ENCODE data around the gene CLDN4.

DNA sequence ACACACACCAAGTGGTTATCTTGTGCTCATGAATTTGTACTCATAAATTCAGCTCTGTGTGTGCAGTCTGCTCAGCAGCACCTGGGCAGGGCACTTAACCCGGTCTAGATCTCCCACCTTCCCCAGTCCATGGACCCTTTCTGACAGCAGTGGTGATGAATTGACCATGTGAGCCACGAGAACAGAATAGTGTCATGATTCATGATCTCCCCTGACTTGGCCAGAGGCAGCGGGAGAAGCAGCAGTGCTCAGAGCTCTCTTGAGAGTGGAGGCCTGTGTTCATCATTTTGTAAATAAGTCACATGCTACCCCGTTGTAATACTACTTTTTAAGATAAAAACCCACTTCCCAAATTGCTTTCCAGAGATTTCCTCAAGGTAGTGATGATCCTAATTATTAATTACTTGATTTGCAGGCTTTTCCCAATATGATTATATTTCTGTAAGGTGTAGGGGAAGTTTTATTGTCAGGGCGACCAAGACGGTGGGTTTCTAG, 74.3 kb downstream of the GALNT17 start:
- PRO-cap, result no peak
- RAMPAGE, long total RNA, 2 experiments, result no peak in any of the 2 experiments

DNA sequence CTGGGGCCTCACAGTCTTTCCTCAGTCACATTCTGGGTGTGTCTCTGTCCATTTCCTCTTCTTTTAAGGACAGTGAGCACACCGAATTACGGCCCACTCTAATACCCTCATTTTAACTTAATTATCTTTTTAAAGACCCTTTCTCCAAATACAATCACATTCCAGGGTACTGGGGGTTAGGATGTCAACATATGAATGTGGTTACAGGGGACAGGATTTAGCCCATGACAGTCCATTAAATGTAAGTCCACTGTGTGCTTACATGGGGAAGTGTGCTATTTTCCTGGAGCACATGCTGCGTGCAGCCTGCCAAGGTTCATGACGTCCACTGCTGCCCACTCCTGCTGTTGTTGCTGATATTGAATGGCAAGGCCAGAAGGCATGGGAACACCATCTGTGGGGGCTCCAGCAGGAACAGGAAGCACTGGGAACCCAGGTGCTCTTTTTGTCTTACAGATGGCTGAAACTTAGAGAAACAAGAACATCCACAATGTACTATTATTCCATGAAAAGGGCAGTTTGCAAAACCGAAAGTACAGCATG, 365.5 kb downstream of the GALNT17 start:
- PRO-cap, result no peak
- RAMPAGE, long total RNA, 2 experiments, result no peak in any of the 2 experiments

- PRO-cap, result no peak
- RAMPAGE, long total RNA, 2 experiments, result no peak in any of the 2 experiments
Measured at GRCh38 chr7:71630391-71630865, 498.5 kb downstream of the GALNT17 start.

DNA sequence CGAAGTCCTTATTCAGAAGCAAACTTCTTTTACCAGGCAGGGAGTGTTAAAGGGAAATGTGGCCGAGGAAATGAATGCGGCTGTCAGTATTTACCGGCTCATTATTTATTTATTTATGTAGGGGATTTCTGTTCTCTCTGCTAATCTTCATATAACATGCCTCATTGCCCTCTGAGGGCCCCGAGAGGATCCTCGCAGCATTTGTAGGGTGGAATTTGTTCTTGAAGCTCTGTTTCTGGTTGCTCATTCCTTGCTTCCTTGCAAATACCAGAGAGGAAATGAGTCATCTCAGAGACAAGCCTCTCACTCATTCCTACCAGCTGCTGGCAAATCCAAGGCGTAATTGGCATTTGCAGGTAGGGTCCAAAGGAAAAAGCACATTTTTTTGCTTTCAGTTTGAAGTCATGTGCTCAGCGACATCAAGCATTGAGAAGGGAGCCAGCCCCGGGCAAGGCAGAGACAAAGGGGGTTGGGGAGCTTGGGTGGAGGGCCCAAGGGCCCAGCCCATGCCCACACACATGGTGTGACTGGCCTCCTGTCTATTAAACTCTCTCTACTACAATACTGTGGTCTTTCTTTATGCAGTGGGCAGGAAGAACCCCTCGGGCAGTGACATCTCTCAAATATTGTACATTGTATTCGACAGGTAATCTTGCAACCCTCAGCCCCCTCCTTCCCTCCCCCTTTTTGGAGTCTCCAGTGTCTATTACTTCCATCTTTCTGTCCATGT, 501.7 kb downstream of the GALNT17 start:
- PRO-cap, result no peak
- RAMPAGE, long total RNA, 2 experiments, result no peak in any of the 2 experiments

GRCh38 chr7:72335382-72336503, 76.4 kb downstream of the CALN1 start:
- PRO-cap, result no peak
- RAMPAGE, long total RNA, 2 experiments, result no peak in any of the 2 experiments

DNA sequence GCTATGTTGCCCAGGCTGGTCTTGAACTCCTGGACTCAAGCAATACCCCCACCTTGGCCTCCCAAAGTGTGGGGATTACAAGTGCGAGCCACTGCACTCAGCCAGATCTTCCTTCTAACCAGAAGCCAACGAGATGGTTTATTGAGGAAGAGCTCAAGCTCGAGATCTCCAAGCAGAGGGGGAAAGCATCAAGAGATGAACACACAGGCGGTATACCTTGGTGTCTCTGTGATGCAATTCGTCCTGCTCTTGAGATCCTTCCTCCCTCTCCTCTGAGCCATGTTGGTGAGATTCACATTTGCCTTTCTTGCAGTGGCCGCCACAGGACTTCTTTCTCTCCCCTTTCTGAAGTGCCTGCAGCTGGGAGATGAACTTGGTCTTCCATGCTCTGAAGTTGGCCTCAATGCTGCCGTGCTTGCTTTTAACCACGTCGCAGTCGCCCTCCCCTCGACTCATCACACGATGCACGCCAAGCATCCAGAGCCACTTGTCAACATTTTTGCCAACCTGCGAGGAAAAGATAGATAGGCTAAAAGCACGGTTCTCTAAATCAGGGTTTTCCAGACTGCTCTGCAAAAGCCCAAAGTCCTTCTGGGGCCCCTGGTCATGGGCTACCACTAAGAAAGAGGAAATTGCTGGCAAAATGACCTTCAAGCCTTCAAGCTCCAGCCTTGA, 21.0 kb downstream of the TYW1B start:
- PRO-cap, result no peak
- RAMPAGE, long total RNA, 2 experiments, result start-site peak on the minus strand in 1 of 2 experiments, centred at positions 339 to 499 of the sequence, 5 to 7 reads per replicate

- PRO-cap, result unidirectional peak, minus-strand start at chr7:73156695
- RAMPAGE, long total RNA, 2 experiments, result no peak in any of the 2 experiments
Measured at GRCh38 chr7:73156628-73157045, 1.4 kb upstream of the SPDYE10 start.

DNA sequence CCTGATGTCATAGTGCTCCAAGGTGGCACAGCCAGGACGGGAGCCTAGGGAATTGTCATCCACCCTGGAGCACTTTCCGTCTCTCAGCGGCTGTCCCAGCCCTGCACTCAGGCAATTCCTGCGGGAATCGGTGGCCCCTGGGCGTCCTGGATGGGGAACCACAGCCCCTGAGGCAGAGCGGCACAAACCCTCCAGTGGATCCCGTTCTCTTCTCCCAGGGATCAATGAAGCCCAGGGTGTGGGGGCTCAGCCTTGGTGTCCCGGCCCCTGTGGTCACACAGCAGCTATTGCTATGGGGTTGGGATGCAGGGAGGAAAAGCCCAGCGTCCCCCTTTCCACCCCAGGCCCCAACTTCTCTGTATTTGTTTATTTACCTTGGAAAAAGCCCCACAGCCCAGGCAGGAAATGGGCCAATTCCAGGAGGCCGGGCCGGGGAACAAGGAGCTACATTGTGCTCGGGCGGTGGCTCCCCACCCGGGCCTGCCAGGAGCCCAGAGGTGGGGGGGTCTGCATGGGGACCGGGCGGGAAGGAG, 23.3 kb upstream of the FZD9 start:
- PRO-cap, result no peak
- RAMPAGE, long total RNA, 2 experiments, result no peak in any of the 2 experiments

DNA sequence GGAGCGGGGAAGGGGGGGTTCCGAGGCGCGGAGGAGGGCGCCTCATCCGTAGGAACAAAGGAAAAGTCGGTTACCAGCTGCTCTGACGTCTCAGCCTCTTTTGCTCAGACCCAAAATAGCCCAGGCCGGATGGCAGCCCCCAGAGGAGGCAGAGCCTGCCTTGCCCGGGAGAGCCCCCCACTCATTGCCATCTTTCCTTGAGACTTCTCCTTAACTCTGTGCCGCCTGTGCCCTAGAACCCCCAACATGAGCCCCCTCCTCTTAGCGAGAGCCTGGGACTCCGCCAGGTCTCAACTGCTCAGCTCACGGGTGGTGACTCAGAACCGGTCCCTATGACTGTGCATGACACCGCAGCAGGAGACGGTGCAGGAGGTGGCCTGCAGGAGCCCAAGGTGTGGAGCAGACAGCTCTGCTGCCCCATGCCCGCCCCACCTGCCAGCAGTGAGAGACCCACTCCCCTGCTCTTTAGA, 13.2 kb downstream of the STX1A start:
- PRO-cap, result no peak
- RAMPAGE, long total RNA, 2 experiments, result no peak in any of the 2 experiments

- PRO-cap, result bidirectional peak, plus-strand start at chr7:73830997, minus-strand start at chr7:73830795
- RAMPAGE, long total RNA, 2 experiments, result start-site peak on the plus strand in 2 of 2 experiments, at chr7:73830988-73831001 at its widest, 283 to 293 reads per replicate
Measured at GRCh38 chr7:73830344-73831180, at the start of gene CLDN4. Gene CLDN4, plus strand, starts transcription at chr7:73830996.

DNA sequence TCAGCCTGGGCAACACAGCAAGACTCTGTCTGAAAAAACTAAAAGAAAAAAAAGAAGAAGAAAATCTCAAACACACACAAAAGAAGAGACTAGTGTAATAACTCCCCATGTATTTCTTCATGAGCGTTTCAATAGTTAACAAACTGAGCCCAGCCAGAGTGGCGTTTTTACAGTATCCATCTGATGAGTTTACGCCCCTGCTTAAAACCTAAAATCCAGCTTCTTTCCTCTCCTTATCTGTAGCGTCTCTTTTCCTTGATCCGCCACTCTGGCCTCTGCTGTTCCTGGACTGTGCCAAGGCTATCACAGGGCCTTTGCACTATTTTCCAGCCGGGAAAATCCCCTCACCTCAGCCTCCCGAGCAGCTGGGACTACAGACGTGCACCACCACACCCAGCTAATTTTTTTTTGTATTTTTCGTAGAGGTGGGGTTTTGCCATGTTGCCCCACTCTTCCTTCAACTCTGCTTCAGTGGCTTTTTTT, 7.8 kb upstream of the METTL27 start:
- PRO-cap, result no peak
- RAMPAGE, long total RNA, 2 experiments, result no peak in any of the 2 experiments

GRCh38 chr7:74009519-74010245, 18.3 kb upstream of the ELN start:
- PRO-cap, result no peak
- RAMPAGE, long total RNA, 2 experiments, result no peak in any of the 2 experiments

GRCh38 chr7:74034001-74034689, 6.2 kb downstream of the ELN start:
- PRO-cap, result bidirectional peak, plus-strand start at chr7:74034281, minus-strand start at chr7:74034112
- RAMPAGE, long total RNA, 2 experiments, result no peak in any of the 2 experiments

DNA sequence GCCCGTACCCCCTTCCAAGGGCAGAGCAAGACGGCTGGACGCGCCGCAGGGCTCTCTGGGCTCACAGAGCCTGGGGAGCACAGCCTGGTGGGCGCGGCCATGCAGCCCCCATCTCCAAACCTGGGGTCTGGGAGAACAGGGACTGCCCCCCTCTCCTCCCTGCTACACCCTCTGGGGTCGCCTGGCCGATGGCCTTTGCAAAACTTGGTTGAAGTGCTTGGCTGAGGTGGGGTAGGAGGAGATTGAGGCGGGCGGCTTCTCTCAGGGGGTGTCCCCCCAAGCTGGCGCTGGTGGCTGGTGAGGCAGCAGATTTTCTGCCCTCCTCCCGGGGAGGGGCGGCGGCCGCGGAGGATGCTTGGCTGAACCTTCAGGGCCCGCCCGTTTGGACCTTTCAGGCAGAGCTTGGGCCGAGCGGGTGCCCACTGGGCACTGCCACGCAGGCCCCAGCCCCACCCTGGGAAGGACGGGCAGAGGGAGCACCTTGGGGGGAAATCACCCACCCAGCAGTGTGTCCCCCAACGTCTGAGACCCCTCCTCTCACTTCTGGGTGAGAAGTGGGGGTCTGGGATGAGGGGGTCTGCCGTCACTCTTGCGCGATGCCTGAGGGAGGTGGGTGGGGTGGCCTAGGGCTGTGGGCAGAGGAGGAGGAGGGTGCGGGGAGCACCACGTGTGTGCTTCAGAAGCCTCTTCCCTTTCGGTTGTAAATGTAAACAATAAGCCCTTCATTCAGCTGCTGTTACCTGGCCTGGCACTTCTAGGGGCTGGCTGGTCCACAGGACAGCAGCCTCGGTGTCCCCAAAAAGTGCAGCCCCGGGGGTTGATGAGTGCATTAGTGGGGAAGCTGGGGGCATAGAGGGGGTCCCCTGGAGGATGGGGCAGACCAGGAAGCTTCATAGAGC, 1.1 kb downstream of the CLIP2 start:
- PRO-cap, result no peak
- RAMPAGE, long total RNA, 2 experiments, result no peak in any of the 2 experiments

- PRO-cap, result no peak
- RAMPAGE, long total RNA, 2 experiments, result no peak in any of the 2 experiments
Measured at GRCh38 chr7:74393457-74394127, 60.1 kb upstream of the GTF2IRD1 start.

DNA sequence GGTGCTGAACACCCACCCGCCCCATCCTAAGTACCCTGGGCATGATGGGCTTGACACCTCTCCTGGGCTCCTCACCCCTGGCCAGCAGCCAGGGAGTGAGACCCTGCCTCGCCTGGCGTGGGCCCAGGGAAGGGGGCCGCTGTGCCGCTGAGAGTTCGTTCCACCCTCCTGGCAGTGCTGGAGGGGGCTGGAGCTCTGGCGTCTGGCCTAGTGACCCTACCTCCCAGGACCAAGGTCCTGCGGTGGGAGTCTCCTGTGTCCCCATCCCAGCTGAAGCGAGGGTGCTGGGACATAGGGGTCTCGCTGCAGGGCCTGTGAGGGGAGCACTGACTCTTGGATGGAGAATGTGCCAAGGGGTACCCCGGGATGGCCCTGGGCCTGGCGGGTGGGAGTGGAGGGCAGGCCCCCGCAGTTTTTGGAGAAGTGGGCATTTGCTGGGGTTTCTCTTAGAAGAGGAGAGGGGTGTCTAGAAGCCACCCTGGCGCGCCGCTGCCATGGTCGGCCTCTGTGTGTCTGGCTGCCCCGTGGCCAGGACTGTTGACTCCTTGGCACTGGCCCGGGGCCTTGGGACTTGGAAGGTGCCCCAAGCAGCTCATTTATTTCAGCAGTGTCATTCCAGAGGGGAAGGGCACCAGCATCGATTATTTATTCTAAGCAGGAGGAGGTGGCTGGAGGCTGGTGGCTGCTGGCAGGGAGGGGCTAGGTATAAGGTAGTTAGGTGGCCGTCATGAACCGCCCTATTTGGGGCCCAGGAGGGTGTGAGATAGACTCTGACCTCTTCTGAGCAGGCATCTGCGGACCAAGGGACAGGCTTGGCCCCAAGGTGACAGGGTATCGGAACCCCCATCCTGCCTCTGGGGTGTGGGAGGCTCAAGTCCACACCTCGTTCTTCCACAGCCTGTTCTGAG, 1.4 kb downstream of the GTF2IRD1 start:
- PRO-cap, result bidirectional peak, plus-strand start at position 613 of the sequence, minus-strand start at position 539 of the sequence
- RAMPAGE, long total RNA, 2 experiments, result no peak in any of the 2 experiments

DNA sequence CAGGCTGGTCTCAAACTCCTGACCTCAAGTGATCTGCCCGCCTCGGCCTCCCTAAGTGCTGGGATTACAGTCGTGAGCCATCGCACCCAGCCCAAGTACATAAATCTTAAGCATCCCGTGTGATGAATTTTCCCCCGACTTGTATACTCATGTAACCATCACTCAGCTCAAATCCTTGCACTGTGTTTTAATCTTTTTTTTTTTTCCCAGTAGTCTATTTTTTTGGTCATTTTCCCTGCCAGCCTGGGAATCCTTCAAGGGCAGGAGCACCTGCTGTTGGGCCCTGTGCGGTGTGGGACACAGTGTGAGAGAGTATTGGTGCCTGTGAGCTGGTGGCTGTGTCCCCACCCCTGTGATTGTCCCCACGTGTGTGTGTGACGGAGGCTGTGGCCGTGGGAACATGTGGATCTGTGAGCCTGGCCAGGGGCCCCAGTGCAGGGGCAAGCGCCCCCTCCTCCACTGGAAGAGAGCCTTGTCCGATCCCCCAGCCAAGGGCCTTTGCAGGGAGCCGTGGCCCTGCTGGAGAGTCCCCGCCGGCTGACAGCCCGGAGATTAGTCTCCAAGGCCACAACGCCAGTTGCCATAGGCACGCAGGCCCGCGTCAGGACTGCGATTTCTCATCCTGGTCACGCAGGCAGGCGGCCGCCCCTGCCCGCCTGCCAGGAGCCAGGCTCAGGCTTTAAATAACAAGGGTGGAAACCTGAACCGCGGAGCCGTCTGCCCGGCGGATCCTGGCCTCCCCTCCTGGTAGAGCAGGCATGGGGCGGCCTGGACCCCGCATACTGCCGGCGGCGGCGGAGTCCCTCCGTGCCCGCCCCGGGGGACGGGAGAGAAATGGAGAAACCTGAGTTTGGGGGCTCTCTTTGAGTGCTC, 26.5 kb downstream of the GTF2IRD1 start:
- PRO-cap, result bidirectional peak, plus-strand start at position 612 of the sequence, minus-strand start at position 539 of the sequence
- RAMPAGE, long total RNA, 2 experiments, result no peak in any of the 2 experiments

DNA sequence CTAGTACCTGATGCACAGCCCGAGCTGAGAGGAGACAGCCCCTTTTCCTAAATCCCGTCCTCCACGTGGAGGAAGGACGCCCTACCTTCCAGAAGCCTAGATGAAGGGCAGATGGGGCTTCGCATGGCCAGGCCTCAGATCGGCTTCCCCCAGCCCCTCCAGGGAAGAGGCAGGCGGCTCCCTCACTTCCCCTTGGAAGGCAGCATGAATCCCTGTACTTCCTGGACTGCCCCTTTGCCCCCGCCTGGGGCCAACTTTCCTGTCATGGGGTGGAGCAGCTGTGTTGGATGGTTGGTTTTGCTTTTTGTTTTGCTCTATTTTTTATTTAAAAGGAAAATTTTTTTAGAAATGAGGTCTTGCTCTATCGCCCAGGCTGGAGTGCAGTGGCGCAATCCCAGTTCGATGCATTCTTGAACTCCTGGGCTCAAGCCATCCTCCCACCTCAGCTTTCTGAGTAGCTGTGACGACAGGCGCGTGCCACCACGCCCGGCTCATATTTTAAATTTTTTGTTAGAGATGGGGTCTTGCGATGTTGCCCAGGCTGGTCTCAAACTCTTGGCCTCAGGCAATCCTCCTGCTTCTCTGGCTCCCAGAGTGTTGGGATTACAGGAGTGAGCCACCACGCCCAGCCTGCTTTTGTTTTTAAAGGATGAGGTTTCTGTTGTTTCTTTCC, 27.3 kb downstream of the GTF2IRD1 start:
- PRO-cap, result unidirectional peak, minus-strand start at position 412 of the sequence
- RAMPAGE, long total RNA, 2 experiments, result no peak in any of the 2 experiments

GRCh38 chr7:74481501-74482382, 28.0 kb downstream of the GTF2IRD1 start:
- PRO-cap, result no peak
- RAMPAGE, long total RNA, 2 experiments, result no peak in any of the 2 experiments

- PRO-cap, result no peak
- RAMPAGE, long total RNA, 2 experiments, result no peak in any of the 2 experiments
Measured at GRCh38 chr7:74519382-74519911, 65.7 kb downstream of the GTF2IRD1 start.

All from body of pancreas (tissue), 2 donors.